Body of pancreas (tissue), 2 donors: ENCODE measurements around a stretch of chr10.

GRCh38 chr10:119537508-119537912 is 5.0 kb downstream of the RGS10 start:
- PRO-cap, result no peak
- RAMPAGE, long total RNA, 2 experiments, result no peak in any of the 2 experiments

DNA sequence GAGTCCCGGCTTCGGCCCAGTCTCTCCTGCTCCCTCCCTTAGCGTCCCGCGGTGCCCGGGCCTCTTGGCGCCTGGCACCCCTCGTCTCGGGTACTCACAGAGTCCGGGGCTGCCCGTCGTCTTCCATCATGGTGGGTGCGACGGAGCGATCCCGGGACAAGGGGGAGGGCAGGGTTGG is 539 bp downstream of the TIAL1 start:
- PRO-cap, result no peak
- RAMPAGE, long total RNA, 2 experiments, result no peak in any of the 2 experiments

DNA sequence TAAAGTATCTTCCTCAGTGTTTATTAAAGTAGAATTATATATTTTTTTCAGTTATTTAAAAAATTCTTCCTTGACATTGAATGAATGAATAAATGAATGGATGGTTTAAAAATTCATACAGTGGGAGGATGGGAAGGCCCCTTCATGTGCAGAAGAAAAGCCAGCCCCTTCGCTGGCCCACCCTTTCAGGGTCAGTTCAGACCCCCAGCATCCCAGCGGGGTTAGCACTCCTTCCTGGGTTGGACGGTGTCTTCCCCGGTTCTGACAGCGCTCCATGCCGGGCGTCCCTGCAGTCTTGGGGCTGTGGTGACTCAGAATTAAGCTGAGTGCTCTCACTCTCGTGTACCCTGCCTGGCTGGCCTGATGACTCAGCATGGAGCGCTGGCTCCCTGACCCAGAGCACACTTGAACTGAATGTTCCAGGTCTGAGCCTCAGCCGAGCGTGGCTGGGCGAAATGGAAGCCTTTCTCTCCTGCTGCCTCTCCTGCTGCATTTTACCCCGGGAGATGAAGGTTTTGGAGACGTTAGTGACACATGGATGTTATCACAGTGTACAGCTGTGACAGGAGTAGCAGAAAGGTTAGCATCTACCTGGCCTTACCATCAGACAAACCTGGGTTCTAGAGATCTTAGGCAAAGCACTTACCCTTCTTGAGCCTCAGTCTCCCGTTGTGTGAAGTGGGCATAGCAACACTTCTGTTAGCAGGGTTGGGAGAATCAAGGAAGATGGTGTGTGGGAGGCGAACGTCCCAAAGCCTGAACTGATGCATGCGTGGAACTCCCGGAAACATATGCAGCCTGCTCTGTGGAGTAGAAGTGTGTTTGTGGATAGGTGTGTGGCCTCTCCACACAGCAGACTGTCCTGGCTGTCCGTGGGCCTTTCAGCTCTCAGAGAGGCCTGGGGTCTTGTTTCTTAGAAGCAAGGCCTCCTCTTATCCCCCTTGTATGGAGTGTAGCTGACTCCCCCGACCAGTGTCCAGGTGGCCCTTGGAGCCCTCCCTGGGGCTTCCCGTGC is 7.2 kb downstream of the BAG3 start:
- PRO-cap, result bidirectional peak, plus-strand start at position 435 of the sequence, minus-strand start at position 263 of the sequence
- RAMPAGE, long total RNA, 2 experiments, result no peak in any of the 2 experiments

- PRO-cap, result no peak
- RAMPAGE, long total RNA, 2 experiments, result no peak in any of the 2 experiments
Observed at GRCh38 chr10:119666390-119667024, 15.3 kb downstream of the BAG3 start.

GRCh38 chr10:119668272-119669042 is 17.3 kb downstream of the BAG3 start:
- PRO-cap, result no peak
- RAMPAGE, long total RNA, 2 experiments, result no peak in any of the 2 experiments

GRCh38 chr10:119679951-119680432 is 28.8 kb downstream of the BAG3 start:
- PRO-cap, result no peak
- RAMPAGE, long total RNA, 2 experiments, result no peak in any of the 2 experiments

DNA sequence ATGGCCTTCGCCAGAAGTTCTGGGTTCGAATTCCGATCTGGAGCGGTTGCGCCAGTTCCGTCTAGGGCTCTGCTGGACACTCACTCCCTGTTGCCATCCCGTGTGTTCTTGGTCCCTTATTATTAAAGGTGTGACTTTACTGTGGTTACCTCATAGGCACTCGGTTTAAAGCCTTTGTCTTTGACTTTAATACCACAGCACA is 780 bp downstream of the INPP5F start:
- PRO-cap, result no peak
- RAMPAGE, long total RNA, 2 experiments, result no peak in any of the 2 experiments

GRCh38 chr10:119814242-119814760 is 58.3 kb downstream of the MCMBP start:
- PRO-cap, result no peak
- RAMPAGE, long total RNA, 2 experiments, result no peak in any of the 2 experiments

DNA sequence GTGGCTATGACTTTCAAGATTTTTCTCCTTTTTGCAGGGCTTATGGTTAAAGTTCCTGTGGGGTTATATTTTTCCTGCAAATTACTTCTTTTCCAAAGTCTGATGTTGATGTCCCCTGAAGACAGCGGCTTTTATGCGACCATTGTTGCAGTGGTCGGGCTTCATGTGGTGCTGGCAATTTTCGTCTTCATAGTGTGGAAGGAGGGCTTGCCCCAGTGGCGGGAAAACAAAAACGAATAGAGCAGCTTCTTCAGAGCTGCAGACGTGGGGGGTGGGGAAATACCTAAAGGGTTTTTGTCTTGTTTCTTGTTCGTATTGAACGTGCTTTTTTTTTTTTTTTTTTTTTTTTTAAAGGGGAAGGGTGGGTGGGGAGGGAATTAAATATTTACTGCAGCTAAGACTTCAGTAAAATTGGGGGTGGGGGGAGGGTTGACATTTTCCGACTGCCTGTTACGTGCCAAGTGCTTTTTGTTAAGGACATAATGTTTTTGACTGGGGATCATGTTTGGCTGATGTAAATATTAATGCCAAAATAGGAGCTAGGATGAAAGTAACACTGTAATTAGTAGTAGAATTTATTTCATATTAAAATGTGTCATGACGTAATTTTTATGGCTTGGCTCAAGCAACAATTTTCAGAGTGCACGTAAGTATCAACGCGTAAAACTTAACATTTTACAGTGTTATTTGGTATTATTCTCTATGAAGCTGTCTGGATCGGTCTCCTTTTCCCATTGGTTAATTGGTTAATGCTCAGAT is 53.6 kb downstream of the MCMBP start:
- PRO-cap, result no peak
- RAMPAGE, long total RNA, 2 experiments, result no peak in any of the 2 experiments

- PRO-cap, result no peak
- RAMPAGE, long total RNA, 2 experiments, result no peak in any of the 2 experiments
Observed at GRCh38 chr10:120127653-120128137, 235.2 kb downstream of the SEC23IP start.

- PRO-cap, result no peak
- RAMPAGE, long total RNA, 2 experiments, result start-site peak on the minus strand in 2 of 2 experiments, at chr10:120355222-120355227 at its widest, 16 to 46 reads per replicate
Observed at GRCh38 chr10:120355054-120355408, 102.0 kb upstream of the PLPP4 start.

GRCh38 chr10:120906715-120907224 is 55.6 kb downstream of the WDR11 start:
- PRO-cap, result no peak
- RAMPAGE, long total RNA, 2 experiments, result no peak in any of the 2 experiments

GRCh38 chr10:121235791-121236128 is 362.5 kb downstream of the FGFR2 start:
- PRO-cap, result no peak
- RAMPAGE, long total RNA, 2 experiments, result no peak in any of the 2 experiments

DNA sequence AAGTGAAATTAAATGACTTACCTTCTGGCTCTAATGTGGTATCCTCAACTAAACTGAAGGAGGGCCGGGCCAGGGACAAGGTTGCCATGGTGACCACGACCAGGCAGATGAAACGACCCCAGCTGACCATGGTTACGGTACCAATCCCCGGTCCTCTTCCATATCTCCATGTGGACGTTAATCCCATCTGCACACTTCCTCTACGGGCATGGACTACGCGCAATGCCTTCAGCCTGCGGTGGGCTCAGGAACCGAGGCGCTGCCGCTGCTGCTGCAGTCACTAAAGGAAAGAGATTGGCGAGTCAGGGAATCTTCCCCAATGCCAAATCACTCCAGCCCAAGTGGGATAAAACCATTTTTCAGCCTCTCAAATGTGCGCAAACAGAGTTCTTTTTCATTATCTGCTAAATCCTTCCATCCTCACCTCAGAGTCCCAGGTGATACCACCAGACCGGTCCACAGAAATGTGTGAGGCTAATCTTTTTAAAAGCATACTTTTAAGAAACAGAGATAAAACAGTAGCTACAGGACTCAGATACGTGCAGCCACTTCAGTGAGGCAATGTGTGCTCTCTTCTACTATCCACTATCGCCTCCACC is 4.5 kb downstream of the FGFR2 start:
- PRO-cap, result no peak
- RAMPAGE, long total RNA, 2 experiments, result no peak in any of the 2 experiments

- PRO-cap, result no peak
- RAMPAGE, long total RNA, 2 experiments, result no peak in any of the 2 experiments
Observed at GRCh38 chr10:121594523-121595030, 3.7 kb downstream of the FGFR2 start.

GRCh38 chr10:121959926-121960549 is 15.0 kb downstream of the NSMCE4A start:
- PRO-cap, result no peak
- RAMPAGE, long total RNA, 2 experiments, result no peak in any of the 2 experiments

DNA sequence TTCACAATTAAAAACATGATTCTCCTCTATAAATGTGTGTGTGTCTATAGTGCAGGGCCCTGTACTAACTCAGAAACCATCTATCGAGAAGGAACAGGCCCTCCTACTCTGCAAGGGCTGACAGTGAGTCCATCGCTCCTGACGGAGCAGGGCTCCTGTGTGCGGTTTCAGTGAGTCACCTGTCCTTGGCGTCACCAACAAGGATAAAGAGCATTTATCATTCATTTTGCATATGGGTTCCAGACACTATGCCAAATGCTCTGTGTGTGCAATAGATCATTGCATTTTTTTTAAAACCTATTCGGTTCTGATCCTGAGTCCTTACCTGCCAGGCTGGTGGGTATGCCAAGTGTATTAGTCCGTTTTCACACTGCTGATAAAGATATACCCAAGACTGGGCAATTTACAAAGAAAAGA is 63.8 kb downstream of the TACC2 start:
- PRO-cap, result no peak
- RAMPAGE, long total RNA, 2 experiments, result no peak in any of the 2 experiments

GRCh38 chr10:122162778-122163369 is 108.2 kb upstream of the BTBD16 start:
- PRO-cap, result unidirectional peak, plus-strand start at chr10:122163163
- RAMPAGE, long total RNA, 2 experiments, result no peak in any of the 2 experiments

GRCh38 chr10:122172412-122172934 is 98.6 kb upstream of the BTBD16 start:
- PRO-cap, result no peak
- RAMPAGE, long total RNA, 2 experiments, result no peak in any of the 2 experiments

DNA sequence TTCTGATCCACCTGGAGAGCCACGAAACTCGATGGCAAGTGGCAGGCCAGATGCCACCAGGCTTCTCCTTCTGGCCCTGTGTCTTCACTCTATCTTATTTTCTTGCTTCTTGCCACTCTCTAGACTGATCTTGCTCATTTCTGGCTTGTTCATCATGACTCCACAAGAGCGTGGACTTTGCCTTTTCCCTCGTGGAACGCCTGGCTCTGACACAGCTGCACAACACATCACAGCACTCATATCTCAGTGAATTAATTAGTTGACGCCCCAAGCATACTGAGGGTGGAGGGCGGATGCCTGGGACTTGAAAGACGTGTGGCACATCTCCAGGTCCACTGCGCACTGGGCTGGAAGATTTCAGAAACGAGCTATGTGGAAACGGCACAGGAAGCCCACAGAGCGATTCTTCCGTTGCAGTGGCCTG is 23.7 kb upstream of the PLEKHA1 start:
- PRO-cap, result no peak
- RAMPAGE, long total RNA, 2 experiments, result no peak in any of the 2 experiments